Pulmonary lymph node (tissue), 1 donor: ENCODE results near the gene TMUB2.

DNA sequence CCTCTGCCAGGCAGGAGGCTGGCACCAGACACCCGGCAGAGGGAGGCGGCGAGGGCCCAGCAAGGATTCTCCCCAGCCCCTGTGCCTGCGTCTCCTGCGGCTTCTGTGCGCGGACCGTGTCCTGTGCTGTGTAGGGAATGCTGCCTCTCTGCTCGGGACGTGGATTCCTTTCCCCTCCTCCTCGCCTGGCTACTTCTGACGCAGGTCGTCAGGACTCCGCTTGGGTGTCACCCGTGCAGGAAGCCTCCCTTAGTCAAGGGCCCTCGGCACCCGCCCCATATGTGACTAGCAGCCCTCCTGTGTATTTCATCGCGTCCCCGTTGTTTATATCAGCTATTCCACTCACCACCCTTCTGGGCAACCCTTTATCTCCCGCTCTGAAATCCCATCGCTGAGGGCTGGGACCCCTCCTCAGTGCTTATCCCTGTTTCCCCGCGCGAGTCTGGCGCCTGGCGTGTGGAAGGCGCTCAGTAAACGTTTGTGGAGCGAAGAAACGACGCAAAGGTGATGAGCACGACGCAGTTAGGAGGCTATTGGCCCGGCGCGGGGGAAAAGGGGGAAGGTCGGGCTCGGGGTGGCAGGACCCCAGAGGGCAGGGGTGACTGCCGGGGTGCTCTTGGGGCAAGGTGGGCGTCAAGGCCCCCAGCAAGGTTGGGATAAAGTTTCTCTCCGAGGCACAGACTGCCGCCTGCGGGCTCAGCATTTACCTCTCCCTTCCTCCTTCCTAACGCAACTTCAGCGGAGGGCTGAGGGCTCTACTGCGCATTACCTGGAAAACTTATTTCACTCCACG lies 3.3 kb upstream of the CCDC200 start:
- PRO-cap: no peak

DNA sequence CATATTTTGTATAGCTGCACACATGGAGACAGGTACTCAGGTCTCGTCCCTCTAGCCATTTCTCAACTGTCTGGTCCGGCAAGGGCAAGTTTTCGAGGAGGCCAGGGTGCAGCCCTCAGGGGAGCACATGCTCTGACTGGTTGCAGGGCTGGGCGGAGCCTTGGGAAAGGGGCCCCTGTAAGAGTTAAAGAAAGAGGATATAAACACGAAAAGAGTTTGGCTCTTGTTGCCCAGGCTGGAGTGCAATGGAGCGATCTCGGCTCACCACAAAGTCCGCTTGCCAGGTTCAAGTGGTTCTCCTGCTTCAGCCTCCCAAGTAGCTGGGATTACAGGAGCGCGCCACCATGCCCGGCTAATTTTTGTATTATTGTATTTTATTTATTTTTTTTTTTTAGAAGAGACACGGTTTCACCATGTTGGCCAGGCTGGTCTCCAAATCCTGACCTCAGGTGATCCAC lies 36.5 kb upstream of the ARL4D start:
- PRO-cap: unidirectional peak, minus-strand start at position 68 of the sequence

- PRO-cap: no peak
Measured at GRCh38 chr17:43444620-43445451, 38.9 kb upstream of the DHX8 start.

GRCh38 chr17:43556402-43556818 lies 10.3 kb upstream of the ETV4 start:
- PRO-cap: no peak

- PRO-cap: no peak
Measured at GRCh38 chr17:43581460-43582025, 35.4 kb upstream of the ETV4 start.

- PRO-cap: no peak
Measured at GRCh38 chr17:43900378-43901214, 6.7 kb downstream of the MPP2 start.

DNA sequence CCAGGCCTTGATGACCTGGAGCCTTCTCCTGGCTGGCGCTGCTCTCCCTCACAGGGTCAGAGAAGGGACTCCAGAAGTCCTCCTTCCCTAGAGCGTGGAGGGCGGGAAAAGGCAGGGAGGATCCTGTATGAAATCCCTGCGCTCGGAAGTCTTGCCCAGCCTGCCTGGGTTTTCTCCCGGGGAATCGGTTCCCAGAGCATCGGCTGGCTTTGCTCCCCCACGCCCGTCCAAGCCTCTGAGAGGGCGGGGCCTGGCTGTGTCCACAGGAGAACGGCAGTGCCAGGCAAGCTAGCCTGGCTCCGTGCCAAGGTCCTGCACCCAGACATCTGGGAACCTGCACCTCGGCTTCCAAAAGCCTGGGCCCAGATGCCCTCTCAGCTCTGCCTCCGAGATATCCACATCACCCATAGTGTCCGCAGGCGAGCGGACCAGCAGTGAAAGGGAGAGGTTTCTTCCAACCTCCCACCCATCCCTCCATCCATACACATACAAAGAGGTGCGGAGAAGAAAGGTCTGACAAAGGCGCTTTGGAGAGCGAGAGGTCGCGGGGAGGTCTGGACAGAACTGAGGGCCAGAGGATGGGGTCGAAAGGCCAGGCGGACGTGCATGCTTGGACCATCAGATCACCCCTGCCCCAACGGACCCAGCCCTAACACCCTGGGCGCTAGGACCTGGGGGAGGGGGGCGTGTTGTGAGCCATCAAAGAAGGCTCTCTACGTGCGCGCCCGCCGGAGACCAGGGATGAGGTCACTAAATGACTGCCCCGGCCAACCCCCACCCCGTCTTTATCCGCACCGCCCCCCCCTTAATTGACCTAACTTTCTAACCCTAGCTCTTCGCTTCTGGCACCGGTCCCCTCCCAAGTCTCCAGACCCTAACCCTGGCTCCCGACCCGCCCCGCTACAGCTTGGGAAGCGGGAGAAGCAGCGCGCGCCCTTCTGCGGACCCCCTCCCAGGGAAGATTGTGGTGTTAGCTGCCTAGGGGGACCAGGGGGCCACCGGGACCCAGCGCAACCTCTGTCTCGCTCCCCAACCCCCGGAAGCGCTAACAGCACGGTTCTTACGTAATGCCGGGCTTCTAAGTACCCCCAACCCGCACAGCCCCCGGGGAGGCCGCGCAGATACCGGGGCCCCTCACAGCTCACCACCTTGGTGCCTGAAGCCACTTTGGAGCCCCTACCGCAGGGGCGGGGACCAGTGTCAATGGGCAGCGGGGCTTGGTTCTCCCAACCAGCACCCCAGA lies 850 bp downstream of the MPP2 start:
- PRO-cap: no peak

- PRO-cap: unidirectional peak, plus-strand start at chr17:43908317
Measured at GRCh38 chr17:43908070-43908720, 859 bp upstream of the MPP2 start.

DNA sequence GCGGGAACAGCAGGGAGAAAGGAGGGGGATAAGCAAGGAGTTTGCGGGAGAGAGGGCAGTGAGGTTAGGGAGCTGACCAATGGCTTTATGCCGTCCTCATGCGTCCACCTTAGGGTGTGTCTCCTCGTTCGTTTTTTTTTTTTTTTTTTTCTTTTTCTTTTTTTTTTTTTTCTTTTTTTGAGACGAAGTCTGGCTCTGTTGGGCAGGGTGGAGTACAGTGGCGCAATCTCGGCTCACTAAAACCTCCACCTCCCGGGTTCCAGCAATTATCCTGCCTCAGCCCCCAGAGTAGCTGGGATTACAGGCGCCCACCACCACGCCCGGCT lies 4.8 kb downstream of the PPY start:
- PRO-cap: no peak

DNA sequence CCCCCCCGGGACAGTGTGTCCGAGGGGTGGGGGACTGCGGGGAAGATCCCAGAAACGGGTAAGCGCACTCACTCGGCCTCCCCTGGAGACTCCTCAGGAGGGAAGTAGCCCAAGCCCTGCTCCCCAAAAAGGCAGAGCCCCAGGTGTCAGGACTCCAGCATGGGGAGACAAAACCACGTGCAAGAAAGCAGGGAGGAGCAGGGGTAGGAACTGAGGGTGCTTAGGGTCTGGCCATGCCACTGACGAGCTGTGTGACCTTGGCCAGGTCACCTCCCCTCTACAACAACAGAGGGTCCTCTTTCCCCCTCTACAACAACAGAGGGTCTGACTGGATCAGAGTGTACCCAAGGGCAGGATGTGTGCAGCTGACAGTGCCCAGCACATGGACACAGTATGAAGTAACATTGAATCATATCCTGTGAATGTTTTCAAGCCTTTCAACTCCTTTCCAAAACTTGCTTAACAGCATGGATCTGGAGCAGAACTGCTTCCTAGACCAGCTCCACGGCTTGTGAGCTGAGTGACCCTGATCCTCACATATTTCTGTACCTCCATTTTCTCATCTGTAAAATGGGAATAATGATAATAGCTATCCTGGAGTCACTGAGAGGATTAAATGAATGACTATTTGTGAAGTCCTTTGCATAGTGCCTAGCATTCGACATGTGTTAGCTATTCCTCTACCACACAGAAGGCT lies 2.1 kb upstream of the NAGS start:
- PRO-cap: no peak

GRCh38 chr17:44093397-44093894 lies 22.9 kb downstream of the G6PC3 start:
- PRO-cap: no peak

DNA sequence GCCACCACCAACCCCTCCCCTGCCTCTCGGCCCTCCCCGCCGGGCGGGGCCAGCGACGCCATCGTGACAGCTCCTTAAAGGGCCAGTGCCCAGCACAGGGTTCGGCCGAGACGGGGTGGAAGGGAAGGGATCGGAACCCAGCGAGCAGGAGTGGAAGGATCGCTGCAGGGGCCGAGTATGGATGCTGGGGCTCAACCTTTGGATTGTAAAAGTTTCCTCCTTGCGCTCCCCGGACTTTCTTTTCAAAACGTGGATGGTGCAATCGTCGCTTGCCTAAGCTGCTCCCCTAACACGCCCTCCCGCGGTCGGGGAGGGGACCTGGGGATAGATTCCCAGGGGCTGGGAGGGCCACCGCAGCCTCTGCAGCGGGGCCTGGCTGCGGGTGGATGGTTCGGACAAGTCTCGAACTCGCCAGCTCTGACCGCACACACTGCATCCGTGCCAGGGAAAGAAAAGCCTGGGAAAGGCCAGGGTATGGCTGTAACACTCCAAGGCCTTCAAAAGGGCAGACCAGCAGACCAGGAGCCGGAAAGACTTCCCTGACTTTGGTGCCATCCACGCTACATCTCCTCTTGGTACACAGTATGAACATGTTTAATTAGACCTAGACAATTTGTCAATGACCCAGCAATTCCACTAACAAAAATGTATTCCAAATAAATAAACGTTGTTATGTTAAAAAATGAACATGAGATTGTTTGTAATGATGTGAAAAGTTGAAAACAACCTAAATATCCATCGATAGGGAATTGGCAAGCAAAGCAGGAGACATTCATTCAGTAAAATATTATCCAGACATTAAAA lies 498 bp upstream of the HDAC5 start:
- PRO-cap: bidirectional peak, plus-strand start at position 104 of the sequence, minus-strand start outside the sequence

GRCh38 chr17:44186791-44188031 lies at the start of gene TMUB2:
Gene TMUB2, plus strand, starts transcription at chr17:44186972.
- PRO-cap: bidirectional peak, plus-strand start at chr17:44186975, minus-strand start at chr17:44186671; bidirectional peak, plus-strand start at chr17:44187289, minus-strand start at chr17:44187133

- PRO-cap: no peak
Measured at GRCh38 chr17:44188560-44189492, 2.1 kb downstream of the TMUB2 start.

DNA sequence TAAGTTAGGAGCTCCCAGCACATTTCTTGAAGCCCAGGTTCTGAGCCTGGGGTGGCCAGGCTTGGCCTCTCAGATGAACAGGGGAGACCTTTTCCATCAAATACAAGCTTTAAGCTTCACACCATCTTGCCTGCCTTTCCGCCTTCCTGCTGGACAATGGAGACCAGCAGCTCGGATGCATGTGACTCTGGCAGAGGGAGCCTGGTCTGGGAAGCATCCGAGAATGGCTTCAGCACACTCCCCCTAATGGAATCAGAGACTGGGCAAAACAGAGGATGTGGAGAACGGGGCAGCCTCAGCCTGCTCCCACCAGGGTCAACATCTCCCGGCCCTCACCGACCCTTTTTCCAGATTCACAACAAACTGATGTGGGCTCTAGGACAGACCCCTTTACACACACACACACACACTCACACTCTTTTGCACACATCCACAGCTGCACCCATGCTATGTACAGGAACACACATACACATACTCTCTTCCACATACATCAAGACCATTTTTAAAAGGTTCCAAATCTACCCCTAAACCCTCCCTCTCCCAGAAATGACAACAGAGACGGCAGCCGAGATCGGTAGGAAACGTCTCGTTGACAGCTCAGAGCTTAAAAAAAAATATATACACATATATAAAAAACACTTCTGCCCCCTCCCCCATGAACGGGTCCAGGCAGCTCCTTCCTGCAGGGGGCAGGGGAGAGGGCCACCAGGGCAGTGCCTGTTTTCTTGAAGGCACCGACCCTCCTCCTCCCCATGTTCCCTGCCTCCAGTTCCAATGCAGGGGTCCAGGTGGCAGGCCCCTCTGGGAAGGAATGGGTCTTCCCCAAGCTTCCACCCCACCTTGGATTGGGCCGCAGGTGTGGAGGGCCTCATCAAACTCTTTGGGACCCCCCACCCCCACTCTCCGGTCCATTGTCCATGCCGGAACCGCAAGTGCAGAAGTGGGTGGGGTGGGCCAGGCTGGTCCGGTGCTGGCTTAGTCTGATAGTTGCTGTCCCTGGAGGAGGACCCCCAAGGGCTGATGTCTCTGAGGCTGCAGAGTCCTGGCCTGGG lies 6.7 kb upstream of the ATXN7L3 start:
- PRO-cap: no peak

DNA sequence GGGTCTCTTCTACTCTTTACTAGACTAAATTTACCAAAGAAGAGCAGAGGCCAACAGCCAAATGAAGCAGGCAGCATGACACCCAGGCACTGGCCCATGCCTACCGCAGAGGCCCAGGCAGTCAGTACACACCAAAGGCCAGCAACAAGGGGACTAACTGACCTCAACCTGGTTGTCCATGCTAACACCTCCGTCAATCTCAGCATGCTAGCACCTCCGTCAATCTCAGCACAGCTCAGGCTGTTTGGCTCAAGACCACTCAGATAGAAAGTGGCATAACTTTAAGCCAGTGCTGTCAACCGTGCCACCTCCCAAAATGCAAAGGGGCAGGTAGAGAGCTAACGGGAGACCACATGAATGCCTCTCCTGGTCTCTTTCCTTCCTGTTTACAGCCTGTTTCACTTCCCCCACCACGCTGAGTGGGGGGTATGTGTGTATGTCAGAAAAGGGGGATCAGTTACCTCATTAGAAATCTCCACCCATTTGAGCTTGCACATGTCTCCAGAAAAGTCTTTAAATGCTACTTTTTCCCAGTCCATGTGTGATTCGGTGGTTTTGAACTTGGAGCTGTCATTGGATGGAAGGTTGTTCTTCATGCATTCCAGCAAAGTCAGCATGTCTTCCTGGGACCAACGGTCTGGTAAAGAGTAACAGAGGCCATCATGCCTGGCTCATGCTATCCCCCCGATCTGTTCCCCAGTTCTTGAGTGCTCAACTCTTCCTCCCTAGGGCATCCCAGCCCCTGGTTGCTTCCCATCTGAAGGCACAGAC lies 3.2 kb downstream of the UBTF start:
- PRO-cap: bidirectional peak, plus-strand start at position 385 of the sequence, minus-strand start at position 237 of the sequence

GRCh38 chr17:44217944-44218935 lies 1.2 kb downstream of the UBTF start:
- PRO-cap: bidirectional peak, plus-strand start at chr17:44218913, minus-strand start at chr17:44218594

DNA sequence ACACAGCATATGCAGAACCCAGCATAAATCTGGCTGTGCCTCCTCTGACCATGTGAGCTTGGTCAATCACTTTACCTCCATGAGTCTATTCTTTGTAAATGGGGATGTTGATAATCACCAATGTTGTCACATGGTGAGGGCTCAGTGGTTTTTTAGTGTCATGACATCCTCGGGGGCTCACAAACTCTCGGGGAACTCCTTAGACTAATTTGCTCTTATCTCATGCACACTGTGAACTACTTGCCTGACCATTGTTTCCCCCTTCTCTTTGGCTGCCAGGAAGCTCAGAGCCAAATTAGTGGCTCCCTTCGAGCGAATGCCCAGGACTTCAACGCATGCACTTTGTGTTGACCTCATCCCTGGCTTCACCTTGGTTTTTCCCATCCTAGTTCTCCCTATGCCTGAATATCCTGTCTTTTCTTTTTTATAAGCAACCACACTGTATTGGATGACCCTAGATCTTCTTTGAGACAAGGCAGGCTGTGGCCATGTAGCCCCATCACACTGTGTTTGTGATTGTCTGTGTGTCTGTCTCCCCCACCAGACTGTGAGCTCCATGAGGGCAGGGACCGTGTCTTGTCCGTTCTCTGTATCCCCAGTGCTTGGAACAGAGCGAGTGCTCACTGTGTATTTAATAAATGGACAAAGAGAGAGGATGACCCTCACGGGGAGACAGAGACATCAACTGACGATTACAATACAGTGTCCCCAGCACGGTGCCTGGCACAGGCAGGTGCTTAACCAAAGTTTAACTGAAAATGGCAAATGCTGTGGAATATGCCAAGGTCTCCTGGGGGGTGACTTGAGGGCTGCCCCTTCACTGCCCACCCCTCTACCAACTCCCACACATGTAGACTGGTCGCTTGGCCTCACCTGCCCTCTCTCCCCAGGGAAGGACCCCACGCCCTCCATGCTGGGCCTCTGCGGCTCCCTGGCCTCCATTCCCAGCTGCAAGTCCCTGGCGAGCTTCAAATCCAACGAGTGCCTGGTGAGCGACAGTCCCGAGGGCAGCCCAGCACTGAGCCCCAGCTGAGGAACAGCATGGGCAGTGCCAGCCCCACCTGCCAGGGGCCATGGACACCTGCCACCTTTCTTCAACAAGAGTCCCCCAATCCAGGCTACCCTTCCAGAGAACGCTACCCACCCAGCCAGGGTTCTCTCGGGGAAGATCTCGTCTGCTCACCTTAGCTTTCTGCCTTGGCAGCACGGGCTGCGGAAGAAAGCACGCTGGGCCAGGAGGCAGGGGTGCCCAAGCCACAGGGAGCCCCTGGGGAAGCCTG lies 7.0 kb downstream of the SLC25A39 start:
- PRO-cap: no peak

- PRO-cap: no peak
Measured at GRCh38 chr17:44353116-44353561, 8.0 kb downstream of the GRN start.

DNA sequence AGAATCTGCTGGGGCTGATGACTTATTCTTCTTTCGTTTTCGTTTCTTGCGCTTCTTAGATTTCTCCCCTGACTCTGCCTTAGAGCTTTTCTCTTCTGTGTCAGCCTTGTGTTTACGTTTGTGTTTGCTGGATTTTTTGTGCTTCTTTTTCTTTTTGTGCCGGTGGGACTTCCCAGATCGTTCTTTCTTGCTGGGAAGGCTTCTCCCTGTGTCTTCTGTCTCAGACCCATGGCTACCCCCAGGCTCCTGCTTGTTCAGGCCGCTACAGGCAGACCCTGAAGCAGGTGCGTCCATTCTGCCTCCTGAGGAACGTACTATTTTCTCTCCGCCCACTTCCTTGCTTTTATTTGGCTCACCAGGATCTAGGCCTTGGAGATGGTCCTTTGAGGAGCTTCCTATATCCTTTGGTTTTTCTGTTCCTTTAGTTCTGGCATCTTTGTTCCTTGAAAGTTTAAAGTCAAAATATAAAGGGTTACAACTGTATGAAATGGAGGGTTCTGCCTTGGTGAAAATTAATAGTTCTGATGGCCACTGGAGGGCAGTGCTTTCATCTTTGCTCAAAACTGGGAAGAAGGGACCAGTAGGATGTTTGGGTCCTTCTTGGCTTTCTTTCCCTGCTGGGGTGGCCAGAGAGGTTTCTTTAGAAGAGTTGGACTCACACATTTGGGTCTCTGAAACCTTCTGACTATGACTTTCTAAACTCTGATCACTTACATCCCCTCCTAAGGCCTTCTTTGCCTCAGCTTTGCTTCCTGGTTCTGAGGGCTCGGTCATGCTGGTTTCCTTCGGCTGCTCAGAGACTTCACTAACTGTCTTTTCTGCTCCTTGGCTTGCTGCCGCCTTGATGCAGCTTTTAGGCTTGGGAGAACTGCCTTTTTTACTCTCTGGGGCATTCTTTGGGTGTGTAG lies 10.7 kb upstream of the ITGA2B start:
- PRO-cap: no peak